ENCODE data around the gene FAM13C.

- PRO-cap = no peak
Measured at GRCh38 chr10:50416830-50417679, 165.7 kb upstream of the ASAH2 start.

GRCh38 chr10:50517625-50518198, 106.0 kb downstream of the SGMS1 start:
- PRO-cap = no peak

GRCh38 chr10:51167038-51167825, 92.9 kb downstream of the PRKG1 start:
- PRO-cap = no peak

- PRO-cap = no peak
Measured at GRCh38 chr10:51219670-51220429, 145.6 kb downstream of the PRKG1 start.

- PRO-cap = no peak
Measured at GRCh38 chr10:51267838-51268575, 193.7 kb downstream of the PRKG1 start.

DNA sequence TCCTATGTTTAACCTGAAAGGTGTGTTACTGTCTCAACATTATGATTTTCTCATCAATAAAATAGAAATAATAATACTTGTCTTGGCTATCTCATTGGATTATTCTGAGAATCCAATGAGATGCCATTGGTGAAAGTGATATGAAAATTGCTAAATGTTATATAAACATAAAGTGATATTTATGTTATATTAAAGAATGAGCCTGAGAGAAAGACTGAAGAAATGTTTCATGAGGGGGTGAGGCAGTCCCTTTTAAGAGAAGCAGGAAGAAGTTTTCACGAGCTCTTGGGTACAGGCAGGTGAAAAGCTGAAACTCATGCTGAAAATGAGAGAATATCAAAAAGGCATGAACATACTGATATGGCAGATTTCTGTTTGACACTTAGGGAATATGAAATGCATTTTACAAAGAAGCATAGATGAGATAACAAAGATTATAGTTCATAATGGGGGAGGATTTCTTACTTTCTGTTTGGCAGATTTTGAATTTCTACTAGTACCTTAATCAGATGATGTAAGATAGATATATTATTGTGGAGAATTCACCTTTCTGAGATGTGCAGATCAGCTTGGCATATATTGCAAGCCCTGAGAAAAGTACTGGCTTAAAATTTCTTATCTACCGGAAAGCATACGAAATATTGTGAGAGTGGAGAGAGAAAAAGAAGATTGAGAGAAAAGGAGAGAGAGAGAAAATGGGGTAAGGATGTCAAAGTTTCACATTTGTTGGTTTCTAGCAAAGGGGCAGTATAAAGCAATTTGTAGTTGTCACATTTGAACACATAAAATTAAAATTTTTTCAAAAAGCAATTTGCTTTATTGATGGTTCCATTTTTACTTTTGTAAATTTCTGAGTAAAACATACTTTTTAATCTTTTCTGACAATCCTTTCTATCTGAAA, 127.8 kb downstream of the CSTF2T start:
- PRO-cap = no peak

DNA sequence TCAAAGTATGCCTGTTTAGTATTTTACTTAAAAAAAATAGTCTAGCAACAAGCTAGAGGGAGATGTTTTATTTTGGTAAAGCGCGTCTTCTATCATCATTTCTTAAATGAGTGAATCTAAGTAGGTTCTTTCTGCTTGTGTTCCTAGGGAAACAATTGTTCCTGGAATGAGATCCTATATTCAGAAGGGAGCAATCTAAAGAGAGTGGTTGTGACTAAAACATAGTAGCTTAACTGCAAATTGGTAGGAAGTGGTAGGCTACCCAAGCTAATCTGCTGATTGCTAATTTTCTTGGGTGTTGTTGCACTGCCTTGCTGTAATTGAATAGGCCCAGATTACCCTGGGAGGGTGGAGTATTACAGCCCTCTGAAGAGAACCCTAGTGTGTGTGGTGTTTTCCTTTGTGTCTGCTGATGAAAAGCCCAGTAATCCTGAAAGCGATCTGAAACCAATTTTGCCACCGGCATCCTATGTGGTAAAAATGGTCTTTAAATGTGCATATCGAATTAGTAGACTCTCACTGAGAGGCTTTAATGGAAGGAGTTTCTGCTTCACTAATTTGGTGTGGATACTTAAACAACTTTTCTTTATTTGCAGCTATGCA, 92.7 kb downstream of the CSTF2T start:
- PRO-cap = no peak

GRCh38 chr10:51672905-51673512, 26.4 kb downstream of the CSTF2T start:
- PRO-cap = no peak

- PRO-cap = no peak
Measured at GRCh38 chr10:52232501-52233183, 81.4 kb upstream of the DKK1 start.

GRCh38 chr10:52763163-52763692, 9.4 kb downstream of the MBL2 start:
- PRO-cap = no peak

GRCh38 chr10:52771367-52771912, 1.1 kb downstream of the MBL2 start:
- PRO-cap = no peak

DNA sequence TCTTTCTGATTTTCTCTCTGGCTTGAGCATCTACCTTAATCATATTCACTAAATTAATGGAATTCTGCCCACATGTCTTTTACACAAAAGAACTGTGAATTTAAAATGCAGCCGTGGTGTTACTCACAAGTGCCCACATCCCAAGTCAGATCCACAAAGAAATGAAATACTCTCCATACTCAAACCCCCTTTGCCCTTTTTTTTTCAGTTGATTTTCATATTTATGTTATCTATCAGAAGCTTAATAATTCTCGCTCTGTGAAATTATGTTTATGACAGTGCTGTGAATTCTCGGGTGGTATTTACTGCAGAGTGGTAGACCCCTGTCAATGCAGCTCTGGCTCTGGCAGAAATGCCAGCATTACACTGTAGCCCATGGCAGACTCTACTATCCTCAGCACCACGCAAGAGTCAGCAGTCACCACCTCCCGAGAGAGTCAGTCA, 32.6 kb upstream of the MBL2 start:
- PRO-cap = no peak

DNA sequence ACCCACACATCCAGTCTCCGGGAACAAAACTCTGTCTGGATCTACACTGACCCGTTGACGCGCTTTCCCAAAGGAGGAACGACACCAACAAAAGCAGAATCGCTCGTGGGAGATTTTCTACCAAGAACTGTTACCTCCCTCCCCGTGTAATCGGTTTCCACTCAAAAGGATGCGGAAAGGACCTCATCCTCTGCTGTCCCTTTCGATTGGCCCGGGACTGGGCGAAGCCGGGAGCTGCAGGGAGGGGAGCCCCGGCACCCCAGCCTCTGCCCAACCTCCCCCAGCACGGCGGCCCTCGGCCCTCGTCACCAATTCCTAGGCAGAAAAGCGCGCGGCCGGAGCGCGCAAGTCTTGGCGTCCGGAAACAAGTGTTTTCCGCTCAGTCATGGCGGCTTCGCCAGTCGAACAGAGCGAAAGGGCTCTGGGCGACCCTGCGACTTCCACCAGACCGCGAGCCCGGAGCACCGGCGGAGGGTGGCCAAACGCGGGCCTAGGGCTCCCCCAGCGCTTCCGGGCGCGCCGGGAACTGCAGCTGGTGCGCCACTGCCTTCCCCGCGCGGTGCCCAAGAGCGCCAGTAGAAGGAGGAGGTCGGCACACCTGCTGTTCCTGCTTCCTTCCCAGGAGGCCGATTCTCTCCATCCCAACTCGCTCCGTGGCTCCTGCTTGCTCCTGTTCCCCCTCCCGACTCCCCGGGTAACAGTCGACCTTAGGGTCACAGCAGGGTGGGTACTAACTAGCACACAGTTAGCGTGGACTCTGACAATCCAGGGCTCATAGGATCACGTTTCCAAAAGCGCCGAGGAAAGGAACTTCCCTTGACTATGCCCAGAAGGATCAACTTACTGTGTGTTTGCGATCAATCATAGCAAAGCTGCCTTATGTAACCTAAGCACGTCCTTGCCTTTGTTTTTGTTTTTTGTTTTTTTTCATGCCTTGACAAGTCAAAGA, 729.9 kb downstream of the ZWINT start:
- PRO-cap = bidirectional peak, plus-strand start at position 372 of the sequence, minus-strand start at position 407 of the sequence; bidirectional peak, plus-strand start at position 575 of the sequence, minus-strand start at position 456 of the sequence

- PRO-cap = no peak
Measured at GRCh38 chr10:57964161-57964921, 303.4 kb downstream of the IPMK start.

- PRO-cap = no peak
Measured at GRCh38 chr10:58189283-58189896, 78.3 kb downstream of the IPMK start.

DNA sequence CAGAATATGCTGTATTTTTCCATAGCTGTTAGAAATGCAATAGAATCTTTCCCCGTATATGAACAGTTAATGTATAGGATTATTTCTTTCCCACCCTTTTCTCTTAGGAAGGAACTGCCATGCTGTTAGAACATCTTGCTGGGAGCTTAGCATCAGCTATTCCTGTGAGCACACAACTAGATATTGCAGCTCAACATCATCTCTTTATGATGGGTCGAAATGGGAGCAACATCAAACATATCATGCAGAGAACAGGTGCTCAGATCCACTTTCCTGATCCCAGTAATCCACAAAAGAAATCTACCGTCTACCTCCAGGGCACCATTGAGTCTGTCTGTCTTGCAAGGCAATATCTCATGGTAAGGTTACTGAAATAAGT, 276.9 kb downstream of the BICC1 start:
- PRO-cap = no peak

DNA sequence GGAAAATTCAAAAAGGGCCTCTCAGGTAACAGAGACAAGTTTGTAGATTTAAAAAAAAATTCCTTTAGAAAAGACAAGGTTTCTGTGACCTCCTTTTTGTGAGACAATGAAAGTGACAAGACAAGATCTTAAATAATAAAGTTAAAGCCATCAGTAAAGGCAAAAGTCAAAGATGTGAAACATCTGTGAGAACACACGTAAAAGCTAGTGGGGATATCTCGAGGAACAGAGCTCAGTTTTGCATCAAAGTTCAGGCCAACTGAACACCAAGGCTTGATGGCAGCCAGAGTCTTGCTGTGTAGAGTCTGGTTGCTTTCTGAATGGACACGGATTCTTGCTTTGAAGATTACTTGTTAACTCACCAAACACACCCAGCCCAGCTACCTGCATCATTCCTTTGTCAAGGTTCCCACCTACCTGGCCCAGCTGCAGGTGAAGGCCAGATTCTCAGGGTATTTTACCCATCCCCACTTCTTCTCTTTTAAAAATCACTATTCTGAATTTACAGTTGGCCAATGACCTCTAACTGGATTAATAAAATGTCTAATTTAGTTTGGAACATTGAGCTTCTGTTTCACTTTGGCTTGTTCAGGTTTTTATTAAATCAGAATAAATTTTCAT, 174.5 kb upstream of the PHYHIPL start:
- PRO-cap = no peak

- PRO-cap = no peak
Measured at GRCh38 chr10:59283186-59283811, 79.0 kb downstream of the FAM13C start.

GRCh38 chr10:59362344-59363552, at the start of gene FAM13C:
Gene FAM13C (minus strand): TSS chr10:59362549.
- PRO-cap = bidirectional peak, plus-strand start at chr10:59362643, minus-strand start at chr10:59362781; unidirectional peak, minus-strand start at chr10:59363181

DNA sequence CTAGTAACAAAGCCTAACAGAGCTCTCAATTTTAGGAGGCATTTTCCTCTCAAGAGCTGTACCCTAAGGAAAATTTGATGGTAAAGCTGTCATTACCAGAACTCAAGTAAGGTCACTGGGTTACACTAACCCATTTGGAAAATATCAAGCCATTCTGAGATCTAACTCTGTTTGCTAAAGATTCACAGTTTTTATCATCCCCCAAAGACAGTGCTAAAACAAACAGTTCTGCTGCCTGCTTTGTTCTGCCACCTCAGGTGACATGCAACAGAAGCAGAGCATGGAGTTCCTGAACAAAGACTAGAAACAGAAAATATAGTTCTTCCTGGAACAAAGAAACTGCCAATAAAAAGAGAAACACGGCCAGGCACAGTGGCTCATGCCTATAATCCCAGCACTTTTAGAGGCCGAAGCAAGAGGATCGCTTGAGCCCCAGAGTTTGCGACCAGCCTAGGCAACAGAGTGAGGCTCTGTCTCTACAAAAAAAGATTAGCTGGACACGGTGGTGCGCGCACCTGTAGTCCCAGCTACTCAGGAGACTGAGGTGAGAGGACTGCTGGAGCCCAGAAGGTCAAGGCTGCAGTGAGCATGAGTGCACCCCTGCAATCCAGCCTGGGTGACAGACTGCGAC, 70.8 kb downstream of the CCDC6 start:
- PRO-cap = no peak